Frontal cortex (tissue), 2 donors: ENCODE results near the gene UCHL3.

GRCh38 chr13:65813842-65814041 is 1416.4 kb downstream of the PCDH9 start:
- RAMPAGE, long total RNA = no peak

- RAMPAGE, long total RNA = no peak
Measured at GRCh38 chr13:67120952-67121447, 109.1 kb downstream of the PCDH9 start.

DNA sequence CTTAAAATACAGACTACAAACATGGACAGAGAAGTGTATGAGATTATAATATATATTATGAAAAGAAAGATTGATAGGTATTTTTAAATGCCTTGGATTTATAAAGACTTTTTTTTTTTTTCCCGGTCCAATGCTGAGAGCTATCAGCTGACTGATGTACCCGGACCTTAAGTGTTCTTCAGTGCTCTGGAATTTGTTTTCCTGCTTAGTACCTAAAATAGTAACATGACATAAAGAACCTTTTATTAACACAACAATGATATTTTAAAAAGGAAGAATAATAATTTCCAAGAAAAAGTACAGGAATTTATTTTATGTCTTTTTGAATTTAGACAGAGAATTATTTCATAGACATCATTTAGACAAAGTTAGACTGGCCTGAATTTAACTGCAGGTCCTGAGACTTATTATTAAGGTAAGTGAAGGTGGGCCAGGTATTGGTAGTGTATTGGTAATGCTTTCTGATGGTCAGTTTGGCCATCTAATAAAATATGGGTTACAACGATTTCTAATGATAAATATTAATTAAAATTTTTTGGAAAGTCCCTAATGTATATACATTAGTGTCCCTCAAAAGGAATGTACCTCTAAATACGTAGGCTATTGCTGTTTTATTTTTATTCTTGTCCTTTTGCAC is 795.6 kb upstream of the PCDH9 start:
- RAMPAGE, long total RNA = no peak

DNA sequence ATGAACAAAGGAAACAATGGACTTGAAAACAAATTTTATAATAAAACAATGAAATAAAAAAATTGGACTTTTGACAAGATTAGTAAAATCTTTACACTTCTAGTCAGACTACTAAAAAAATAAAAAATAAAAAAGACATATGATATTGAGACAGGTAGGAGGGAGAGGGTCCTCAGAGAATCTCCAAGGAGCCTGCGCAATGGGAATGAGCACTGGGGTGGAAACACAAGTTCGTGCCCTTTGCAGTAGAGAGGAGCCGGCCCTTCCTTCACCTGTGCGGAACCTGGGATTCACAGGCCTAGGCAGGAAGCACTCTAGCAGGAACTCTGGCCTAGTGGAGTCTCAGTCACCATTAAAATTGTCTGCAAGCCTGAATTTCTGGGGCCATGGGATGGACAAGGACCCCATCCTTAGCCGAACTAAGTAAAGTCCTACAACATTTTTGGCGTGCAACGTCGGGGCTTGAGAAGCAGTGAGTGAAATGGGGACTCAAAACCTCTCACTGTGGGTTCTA is 1026.6 kb upstream of the PCDH9 start:
- RAMPAGE, long total RNA = no peak

- RAMPAGE, long total RNA = no peak
Measured at GRCh38 chr13:71632663-71633224, 234.3 kb downstream of the DACH1 start.

GRCh38 chr13:73065883-73066642 is 7.3 kb downstream of the KLF5 start:
- RAMPAGE, long total RNA = no peak

GRCh38 chr13:73075387-73076665 is 17.0 kb downstream of the KLF5 start:
- RAMPAGE, long total RNA = no peak

DNA sequence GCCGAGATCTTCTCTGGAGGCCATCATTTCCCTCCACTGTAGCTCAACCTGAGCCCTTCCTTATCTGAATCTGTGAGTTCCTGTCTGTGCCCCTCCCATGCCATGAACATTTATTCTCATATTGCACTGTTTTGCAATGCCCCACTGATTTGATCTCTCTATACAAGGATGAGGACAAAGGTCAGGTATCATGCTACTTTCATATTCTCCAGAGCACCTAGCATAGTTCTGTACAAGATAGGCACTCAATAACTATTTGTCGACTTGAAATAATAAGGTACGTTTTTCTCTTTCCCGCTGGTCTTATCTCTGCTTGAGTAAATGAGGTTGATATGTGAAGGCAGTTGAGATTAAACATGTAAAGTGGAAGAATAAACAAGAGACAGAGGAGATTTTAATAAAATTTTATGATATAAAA is 135.5 kb downstream of the KLF5 start:
- RAMPAGE, long total RNA = no peak

GRCh38 chr13:73327491-73328060 is 268.8 kb downstream of the KLF5 start:
- RAMPAGE, long total RNA = no peak

- RAMPAGE, long total RNA = no peak
Measured at GRCh38 chr13:73520558-73520988, 461.8 kb downstream of the KLF5 start.

GRCh38 chr13:74132061-74132655 is 1073.4 kb downstream of the KLF5 start:
- RAMPAGE, long total RNA = no peak

DNA sequence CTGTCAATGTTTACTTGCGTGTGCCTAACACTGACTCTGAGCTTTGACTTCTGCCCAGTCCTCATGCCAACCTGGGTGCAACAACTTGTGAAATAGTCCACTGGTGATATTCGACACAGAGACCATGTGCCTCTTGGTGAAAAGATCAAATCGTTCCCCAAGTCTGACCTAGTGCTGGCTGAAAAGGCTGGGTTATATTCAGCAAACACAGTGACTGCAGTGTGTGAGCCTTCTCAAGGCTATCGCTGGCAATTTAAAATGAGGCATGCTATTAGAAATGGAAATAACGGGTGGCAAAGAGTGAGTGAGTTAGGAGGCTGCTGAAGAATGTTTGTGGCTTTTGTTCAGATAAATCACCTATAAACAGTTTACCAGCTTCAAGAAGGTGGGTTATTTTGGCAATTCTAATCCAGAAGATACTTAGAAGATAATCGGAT is 1109.6 kb downstream of the KLF5 start:
- RAMPAGE, long total RNA = no peak

- RAMPAGE, long total RNA = no peak
Measured at GRCh38 chr13:74287742-74287996, 1194.3 kb downstream of the TBC1D4 start.

- RAMPAGE, long total RNA = no peak
Measured at GRCh38 chr13:74705848-74706190, 776.1 kb downstream of the TBC1D4 start.

DNA sequence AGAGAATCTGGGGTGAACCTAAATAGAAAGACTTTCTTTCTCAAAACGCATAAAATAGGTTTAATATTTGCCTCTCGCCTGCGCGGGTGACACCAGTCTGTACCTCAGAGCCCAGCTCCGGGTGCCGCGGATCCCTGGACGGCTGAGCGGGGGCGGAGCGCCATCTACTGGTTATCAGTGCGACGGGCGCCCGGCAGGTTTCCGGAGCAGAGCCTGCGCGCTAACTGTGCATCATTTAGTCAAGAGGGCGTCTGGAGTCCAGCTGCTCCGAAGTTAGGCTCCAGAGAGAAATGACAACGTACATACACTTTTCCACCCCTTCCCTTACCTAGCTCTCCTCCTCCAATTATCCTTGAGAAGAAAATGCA is 262.2 kb downstream of the TBC1D4 start:
- RAMPAGE, long total RNA = no peak

DNA sequence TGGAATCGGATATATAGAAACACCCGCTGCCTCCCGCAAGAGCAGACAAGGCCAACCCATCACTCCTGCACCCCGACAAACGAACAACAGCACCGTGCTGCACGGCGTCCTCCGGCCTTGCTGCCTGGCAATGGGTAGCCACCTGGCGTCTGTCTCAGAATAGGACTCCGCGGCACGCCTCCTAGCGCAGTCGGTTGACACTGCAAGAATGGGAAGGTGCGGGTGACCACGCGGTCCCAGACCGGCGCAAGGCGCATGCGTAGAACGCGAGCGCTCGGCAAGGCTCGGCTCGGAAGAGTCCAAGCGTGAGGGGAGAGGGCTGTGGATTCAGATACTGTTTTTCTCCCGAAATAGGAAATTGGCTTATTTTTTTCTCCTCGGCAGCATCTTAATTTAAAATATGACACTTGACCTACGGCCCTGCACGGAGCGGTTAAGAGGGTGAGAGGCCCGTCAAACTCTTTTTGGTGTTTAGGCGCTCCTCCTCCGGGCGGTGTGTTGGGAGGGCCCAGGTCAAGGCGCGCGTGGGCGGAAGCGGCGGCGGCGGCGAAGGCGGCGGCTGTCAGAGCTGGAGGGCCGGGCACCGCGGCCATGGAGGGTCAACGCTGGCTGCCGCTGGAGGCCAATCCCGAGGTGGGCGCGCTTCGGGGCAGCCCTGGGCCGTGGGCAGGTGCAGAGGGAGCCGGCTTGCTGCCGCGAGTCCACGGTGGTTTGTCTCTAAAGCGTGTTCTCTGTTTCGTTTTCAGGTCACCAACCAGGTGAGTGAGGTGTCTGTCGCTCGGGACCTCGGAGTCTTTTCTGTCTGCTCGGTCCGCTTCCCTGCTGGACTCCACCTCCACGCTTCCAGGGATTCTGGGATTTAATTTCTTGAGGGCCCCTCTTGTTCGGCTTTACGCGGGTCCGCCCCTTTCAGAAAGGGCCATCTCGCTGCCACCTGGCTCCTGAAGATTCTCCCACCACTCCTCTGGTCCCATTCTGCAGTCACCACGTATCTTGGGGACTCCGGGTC is at the start of gene UCHL3:
Gene UCHL3 (plus strand): TSS at position 562 of the 1,009 bp plus-strand sequence.
- RAMPAGE, long total RNA = start-site peak on the plus strand centred at position 558 of the sequence, 43 bp wide, 2,169 and 401 reads in 2 replicates

DNA sequence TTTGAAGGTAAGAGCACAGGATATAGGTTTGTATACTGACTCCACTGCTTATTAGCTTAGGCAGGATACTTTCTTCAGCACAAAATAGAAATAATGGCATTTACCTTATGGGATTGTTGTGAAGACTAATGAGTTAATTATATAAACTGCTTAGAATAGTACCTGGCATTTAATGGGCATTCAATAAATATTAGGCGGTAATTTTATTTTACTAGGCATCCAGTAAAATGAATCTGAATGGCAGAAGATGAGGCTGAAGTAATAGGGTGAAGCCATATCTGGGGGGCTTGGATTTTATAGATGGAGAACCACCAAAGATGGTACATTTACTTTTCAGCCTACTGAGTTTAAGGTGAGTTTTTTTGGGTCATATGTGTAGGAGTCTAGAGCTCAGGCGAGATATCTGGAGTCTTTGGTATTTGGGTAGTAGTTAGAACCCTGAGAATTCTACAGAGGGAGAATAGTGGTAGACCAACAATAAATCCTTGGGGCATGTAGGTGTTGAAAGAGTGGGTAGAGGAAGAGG is 25.0 kb downstream of the UCHL3 start:
- RAMPAGE, long total RNA = no peak

- RAMPAGE, long total RNA = no peak
Measured at GRCh38 chr13:75694739-75695118, 58.6 kb downstream of the LMO7 start.

DNA sequence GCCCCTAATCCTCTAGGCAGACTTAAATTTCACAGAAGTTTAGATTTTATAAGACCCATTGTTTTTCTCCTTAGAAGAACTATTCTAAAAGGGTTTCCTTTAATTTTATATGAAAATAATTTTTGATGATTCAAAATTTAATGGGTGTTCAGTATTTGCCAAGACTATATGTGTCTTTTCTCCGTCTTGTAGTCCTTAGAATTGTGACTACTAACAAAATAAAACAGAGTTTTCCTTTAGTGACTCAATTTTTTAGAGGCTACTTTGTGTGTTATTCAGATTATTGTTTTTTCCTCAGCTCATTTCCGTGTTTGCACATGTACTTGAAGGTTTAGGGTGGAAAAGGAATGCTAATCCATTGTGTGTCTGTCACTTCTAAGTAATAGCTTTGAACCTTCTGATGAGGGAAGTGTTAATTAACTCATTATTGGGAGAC is 88.5 kb downstream of the LMO7 start:
- RAMPAGE, long total RNA = no peak

GRCh38 chr13:76293724-76294079 is 592.5 kb downstream of the KCTD12 start:
- RAMPAGE, long total RNA = no peak